Measurements from ENCODE around the gene ZBTB6.

DNA sequence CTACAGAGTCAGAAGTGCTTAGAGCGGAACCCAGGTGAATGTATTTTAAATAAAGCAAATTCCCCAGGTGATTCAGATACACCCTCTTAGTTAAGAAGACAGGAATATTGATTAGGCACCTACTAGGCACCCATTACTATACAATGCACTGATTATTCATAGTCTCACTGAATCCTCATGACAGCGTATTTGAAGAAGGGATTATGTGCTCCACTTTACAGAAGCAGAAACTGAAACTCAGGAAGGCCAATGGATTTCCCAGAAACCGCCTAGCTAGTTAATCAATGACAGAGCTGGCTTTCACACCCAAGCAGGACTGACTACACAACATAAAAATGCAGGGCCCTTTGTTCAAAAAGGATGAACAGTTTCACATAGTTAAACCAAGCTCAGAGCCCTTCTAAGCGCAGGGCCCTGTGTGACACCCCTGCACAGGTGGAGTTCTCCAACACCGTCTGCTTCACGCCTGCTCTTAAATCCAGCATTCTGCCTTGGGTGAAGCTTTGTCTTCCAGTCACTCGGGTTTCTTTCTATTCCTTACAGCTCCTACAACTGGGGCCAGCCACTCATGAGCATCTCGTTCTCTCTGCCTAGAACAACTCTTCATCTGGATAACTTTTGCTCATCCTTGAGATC lies 117.2 kb downstream of the TTLL11 start:
- PRO-cap = unidirectional peak, minus-strand start at position 166 of the sequence; bidirectional peak, plus-strand start at position 484 of the sequence, minus-strand start at position 191 of the sequence

GRCh38 chr9:122015304-122015669 lies 77.8 kb downstream of the TTLL11 start:
- PRO-cap = no peak

- PRO-cap = no peak
Measured at GRCh38 chr9:122263948-122264420, 656 bp downstream of the RBM18 start.

DNA sequence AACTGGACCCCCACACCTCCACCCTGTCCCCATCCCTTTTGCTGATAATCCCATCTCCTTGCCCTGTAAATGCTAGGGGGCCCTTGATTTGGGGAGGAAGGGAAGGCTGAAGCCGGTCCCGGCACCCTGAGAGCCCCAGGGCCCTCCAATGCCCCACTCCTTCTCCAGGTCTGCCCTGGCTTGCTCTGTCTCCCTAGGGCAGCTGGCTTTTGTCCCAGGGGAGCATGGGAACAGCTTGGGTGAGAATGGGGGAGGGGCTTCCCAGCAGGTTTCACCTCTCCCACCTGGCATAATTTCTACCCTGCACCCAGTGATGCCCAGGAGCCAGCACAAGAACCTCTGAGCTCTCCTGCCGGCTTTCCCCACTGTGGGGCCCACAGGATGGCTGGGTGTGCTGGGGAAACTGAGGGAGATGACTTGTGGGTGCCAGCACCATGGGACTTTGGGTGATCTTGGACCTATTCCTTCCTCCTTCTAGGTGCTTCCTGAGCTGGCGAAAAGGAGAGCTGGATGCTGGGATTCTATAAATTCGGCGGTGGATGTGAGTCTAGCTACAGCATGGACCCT lies 1.1 kb upstream of the PTGS1 start:
- PRO-cap = no peak

DNA sequence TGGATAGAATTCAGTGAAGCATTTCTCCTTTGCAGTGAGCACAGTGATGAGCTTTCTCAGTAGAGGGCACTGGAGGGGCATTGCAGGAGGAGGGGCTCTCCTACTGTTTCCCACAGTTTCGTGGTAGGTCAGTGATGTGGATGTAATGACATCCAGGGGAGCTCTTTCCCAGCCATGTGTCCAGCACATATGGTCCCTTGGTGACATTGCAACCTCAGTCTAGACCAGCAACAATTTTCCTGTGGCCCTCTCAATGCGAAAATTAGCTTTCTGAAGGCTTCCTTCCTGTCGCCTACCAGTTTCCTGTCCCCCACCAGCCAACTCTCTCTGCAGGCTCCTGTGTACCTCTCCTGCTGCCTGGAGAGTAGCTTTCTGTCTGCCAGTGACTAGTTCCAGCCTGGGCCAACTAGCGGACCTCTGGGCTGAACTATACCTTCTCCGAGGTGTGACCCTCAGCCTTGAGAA lies 7.0 kb upstream of the PDCL start:
- PRO-cap = no peak

DNA sequence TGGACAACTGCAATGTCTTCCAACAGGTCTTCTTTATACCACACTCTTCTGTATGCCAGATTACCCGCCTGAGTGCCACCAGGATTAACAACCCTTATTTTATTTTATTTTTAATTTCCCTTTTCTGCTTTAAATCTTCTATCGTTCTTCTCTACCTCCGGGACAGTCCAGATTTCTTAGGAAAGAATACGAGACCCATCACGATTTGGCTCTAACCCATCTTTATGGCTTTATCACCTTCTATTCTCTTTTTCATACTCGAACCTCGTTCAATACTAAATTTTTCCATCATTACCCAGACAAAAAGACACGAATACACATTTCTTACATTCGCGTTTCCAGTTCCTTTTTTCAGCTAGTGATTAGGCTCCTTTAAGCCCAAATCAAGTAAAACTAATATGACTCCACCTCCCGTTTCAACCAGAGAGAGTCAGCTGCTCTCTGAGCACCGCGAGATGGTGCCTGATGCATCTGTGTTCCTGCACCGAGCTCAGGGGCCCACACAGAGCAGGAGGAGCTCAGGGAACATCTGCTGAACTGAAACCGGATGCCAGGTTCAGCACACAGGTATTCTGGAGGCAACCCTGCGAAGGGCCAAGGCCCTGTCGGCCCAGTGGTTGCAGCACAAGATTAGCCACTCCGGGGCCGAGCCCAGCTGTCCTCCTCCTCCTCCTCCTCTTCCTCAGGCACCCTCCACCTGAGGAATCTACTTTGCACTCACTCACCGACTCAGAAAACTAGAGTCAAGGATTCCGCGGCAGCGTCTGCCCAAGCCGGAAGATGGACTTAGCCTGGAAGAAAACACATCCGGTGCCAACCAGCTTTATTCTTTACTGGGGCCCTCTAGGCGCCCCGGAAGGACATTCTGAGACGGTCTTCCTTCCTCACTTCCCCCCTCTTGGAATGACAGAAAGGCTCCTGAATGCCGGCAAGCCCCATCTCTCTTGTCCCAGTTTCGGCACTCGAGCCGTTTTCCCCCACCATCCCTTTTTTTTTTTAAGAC lies at the start of gene ZBTB6:
Gene ZBTB6 (minus strand): TSS at position 798 of the 1,003 bp plus-strand sequence.
- PRO-cap = bidirectional peak, plus-strand start at position 909 of the sequence, minus-strand start at position 708 of the sequence

- PRO-cap = no peak
Measured at GRCh38 chr9:123002672-123003299, 30.7 kb upstream of the GPR21 start.

- PRO-cap = no peak
Measured at GRCh38 chr9:123069984-123070672, 36.7 kb downstream of the GPR21 start.

- PRO-cap = no peak
Measured at GRCh38 chr9:123106497-123107532, 73.3 kb downstream of the GPR21 start.

- PRO-cap = no peak
Measured at GRCh38 chr9:123113347-123114223, 80.1 kb downstream of the GPR21 start.

DNA sequence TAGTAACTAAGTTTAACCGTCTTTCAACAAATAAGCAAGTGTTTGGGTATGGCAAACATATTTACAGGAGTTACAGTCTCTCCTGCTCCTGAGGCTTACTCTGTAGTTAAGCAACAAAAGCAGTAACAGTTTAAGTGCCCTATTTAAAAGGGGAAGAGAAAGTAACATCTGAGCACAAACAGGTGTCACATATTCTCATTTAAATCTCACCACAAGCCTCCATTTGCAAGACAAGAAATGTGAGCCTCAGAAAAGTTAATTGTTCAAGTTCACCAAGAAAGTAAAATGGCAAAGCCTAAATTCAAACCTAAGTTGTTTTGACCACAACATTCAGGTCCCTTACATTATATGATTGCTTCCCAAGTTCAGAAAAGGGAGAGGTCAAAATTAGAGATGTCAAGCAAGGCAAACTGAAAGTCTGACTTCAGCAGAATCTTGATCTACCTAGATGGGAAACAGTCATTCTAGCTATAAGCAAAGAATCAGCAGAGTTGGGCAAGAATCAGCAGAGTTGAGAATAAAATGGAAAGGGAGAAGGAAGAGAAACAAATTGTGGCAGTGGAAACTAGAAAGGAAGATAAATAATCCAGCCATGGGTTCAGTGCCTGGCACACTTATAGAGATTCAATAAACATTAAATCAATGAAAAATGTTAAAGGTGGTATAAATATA lies 93.4 kb downstream of the STRBP start:
- PRO-cap = no peak

GRCh38 chr9:123202735-123203073 lies 65.7 kb downstream of the STRBP start:
- PRO-cap = no peak

GRCh38 chr9:123257252-123257941 lies 11.0 kb downstream of the STRBP start:
- PRO-cap = no peak

- PRO-cap = bidirectional peak, plus-strand start at chr9:123376124, minus-strand start at chr9:123375825
Measured at GRCh38 chr9:123375659-123376390, 19.8 kb downstream of the CRB2 start.

DNA sequence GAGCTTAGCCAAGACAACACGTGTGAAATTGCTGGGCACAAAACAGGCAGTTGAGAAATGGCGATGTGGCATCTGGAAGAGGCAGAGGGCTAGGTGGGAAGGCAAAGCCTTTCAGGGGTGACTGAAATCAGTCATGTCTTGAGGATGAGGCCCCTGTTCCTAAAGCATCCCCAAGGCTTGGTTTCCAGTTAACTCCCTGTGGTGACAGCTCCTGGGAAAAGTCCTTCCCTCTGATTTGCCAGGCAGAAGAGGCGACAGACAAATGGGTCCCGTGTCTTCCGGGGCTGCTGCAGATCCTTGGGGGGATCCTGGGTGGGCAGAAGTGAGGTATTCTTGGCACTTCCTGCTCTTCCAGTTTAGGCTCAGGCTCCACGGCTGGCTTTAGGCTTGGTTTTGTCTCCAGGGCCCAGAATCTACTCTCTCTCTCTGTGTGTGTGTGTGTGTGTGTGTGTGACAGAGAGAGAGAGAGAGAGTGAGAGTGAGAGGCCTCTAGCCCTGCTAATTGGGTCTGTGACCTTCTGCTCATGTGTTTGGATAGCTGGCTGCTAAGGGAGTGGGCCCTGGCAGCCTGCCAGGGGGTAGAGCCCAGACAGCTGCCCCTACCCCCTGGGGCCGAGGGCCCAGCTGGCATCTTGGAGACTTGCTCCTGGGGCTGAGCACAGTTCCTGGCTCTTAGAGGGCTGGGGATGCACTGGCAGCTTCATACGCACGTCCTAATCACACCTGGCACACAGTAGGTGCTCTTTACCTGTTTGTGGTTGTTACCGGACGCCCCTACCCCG lies 39.2 kb downstream of the CRB2 start:
- PRO-cap = no peak

DNA sequence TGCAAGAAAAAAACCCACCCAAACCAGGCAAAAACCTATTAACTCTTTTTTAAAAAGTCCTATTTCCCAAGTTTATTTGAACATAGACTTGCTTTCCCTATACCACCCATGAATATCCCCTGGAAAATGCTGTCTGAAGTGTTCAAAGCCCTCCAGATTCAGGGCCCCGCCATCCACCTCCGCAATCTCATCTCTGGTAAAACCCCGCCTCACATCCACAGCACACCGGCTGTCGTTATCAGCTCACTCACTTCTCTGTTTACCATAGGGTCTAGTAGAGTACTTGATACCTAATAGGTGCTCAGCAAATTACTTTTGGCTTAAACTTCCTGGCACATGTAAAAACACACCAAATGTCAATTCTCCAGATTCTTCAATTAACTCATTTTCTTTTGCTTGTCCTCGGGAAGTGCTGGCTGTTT lies 58.6 kb downstream of the CRB2 start:
- PRO-cap = no peak

DNA sequence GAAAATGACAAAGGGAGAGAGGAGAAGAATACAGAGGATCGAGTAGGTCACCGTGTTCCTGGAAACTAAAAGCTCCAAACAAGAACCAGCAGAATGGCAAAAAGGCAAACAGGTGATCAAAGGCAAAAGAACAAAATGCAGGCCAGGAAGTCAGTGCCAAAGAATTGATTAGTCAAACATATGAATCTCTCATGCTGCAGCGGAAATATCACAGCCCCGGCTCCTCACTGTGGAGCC lies 155.9 kb downstream of the CRB2 start:
- PRO-cap = no peak

DNA sequence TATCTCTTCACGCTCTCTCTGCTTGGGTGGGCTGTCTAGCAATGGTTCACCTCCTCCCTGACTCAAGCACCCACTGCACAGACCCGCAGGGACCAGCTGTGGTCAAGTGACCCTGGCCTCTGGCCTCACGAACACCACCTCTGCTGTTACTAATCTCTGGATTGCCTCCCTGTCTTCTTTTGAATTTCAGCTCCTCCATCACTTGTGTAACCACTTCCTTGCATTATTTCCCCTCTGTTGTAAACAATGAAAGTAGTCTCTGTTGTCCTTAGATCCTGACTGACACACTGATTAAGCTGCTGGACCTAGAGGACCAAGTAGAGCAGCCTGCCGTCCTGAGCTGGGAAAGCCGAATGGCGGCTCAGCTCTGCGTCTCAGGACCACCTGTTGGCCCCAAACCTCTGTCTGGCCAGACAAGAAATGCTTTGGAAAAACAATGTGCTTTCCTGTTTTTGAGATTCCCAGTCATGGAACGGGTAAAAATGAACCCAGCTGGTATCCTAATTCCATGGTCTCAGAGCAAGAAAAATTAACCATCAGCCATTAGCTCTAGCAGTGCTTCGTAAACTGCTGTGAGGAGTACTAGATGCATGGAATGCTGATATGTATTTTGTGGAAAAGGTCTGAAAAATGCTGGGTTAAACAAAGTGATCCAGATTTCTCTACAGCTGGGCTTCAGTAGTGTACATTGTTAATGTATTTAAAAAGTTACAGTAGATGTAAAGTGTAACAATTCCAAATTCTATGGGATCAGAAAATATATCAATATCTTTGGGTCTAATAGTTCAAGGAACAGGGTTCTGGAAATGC lies 186.9 kb downstream of the CRB2 start:
- PRO-cap = no peak

DNA sequence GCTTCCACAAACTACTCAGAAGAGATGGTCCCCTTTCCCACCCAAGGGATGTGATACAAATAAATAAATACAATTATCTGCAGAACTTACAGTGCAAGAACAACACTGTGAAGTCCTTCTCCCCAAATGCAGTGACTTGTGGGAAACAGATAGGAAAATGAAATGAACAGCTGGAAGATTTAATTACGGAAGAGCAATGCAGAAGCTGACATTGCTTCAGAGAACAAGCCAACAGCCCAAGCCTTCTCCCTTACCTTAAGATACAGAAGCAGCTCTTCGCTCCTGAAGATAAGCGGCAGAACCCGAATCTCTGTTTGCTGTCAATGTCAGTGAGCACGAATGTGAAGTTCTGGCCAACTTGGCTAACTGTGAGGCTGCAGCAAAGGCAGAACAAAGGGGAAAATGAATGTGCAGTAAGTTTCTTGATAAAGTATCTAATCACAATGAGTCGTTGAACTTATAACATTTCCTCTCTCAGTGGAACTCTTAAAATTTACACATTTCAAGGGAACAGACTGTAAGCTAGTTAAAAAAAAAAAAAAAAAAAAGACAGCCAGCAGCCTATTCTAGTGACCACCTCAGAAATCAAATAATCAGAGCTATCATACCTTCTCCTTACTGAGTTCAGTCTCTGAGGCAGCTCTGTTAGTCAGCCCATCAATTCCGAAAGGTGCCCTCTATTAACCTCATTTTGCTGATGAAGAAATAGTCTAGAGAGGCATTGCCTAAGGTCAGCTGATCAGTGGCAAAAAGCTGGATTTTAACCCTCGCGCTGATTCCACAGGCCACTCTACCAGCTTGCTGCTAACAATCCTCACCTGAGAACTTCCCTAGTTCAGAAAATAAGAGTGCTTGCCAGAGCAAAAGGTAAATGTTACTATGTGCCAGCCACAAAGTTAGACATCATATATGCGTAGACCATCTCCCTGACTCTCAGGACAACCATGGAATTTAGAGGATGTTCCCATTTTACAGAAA lies 172.2 kb downstream of the DENND1A start:
- PRO-cap = no peak

- PRO-cap = no peak
Measured at GRCh38 chr9:124011888-124012155, 254 bp downstream of the LHX2 start.

Data from colonic mucosa (tissue), 1 donor.